Prostate gland (tissue), 2 donors: ENCODE data around the gene PLEKHM3.

- PRO-cap = unidirectional peak, plus-strand start at chr2:207227273; unidirectional peak, minus-strand start at chr2:207227492
- RAMPAGE, long total RNA, 2 experiments = no peak in any of the 2 experiments
These were observed 61.5 kb upstream of the KLF7 start for GRCh38 chr2:207226874-207228064.

- PRO-cap = no peak
- RAMPAGE, long total RNA, 2 experiments = no peak in any of the 2 experiments
These were observed 118.8 kb upstream of the KLF7 start for GRCh38 chr2:207284609-207284914.

DNA sequence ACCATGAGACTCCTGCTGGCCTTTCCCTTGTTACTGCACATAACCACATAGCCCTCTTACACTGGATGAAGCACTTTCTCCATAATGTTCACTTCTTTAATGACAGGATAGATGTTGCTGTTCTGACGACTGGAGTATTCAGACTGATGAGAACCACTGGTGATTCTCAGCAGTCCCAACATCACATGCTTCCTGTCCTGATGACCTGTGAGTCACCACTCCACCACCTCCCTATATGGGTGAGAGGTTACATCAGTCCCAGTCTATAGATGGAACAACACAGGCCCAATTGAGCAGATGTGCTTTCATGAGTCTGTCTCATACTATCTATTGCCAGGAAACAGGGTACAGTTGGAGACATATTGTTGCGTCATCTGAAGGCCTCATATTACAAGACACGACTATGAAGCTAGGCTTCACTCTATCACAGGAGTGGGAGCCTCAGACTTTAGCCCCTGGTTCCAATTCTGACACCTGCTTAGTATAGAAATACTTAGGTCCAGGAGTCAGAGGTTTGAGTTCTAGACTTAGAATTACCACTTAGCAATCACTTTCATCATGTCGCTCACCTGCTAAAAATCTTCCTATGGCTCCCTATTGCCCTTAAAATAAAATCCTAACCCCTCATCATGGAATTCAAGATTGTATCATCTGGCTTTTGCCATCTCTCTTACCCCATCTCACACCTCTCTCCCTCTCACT is 145.8 kb upstream of the KLF7 start:
- PRO-cap = unidirectional peak, minus-strand start at position 140 of the sequence
- RAMPAGE, long total RNA, 2 experiments = no peak in any of the 2 experiments

DNA sequence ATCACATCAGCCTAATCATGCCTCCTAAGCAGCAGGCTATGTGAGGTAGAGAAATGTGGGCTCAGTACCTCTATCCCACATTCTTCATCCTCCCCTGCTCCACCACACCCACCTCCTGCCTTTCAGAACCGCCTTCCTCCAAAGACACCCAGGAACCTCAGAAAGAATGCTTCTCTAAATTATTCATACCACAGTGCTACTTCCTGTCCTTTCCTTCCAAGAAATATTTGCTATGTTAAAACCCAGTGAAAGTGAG is 24.1 kb upstream of the CREB1 start:
- PRO-cap = no peak
- RAMPAGE, long total RNA, 2 experiments = no peak in any of the 2 experiments

- PRO-cap = no peak
- RAMPAGE, long total RNA, 2 experiments = no peak in any of the 2 experiments
These were observed 26.3 kb downstream of the FZD5 start for GRCh38 chr2:207743002-207744217.

DNA sequence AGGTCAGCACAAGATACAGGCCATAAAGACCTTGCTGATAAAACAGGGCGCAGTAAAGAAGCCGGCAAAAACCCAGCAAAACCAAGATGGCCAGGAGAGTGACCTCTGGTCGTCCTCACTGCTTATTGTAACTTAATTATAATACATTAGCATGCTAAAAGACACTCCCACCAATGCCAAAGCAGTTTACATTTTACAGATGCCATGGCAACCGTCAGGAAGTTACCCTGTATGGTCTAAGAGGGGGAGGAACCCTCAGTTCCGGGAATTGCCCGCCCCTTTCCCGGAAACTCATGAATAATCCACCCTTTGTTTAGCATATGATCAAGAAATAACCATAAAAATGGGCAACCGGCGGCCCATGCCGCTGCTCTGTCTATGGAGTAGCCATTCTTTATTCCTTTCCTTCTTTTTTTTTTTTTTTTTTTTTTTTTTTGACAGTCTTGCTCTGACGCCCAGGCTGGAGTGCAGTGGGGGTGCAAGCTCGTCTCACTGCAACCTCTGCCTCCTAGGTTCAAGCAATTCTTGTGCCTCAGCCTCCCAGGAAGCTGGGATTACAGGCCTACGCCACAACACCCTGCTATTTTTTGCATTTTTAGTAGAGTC is 2.8 kb upstream of the FZD5 start:
- PRO-cap = no peak
- RAMPAGE, long total RNA, 2 experiments = no peak in any of the 2 experiments

- PRO-cap = no peak
- RAMPAGE, long total RNA, 2 experiments = no peak in any of the 2 experiments
These were observed 5.8 kb upstream of the FZD5 start for GRCh38 chr2:207775552-207775954.

DNA sequence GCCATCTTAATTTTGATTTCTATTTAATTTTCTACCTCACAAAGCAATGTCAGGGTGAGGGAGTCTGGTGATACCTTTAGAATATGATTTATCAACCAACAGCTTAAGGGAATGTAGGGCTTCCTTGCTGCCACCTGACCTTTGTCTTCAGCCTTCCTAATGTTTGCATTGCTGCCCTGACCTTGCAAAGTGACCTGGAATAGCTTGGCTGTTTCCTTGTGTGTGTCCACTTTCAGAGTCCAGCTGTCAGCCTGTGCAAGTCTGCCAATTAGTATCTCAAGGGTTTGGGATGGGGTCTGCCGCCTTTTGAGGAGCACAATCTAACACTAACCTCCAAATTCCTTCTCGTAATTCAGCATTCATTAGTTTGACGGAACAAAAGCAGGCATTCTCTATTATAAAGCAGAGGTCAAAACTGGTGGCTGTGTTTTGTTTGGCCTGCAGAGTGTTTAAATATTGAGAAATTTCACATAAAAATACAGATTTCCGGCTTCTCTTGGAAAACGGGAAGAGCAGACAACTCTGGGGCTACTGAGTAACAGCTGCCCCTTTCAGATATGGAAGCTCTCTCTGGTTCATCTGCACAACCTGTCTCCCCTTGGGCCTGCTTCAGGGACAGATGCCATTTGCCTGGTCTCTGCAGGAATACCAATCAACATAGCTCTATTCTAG is 127.4 kb downstream of the PLEKHM3 start:
- PRO-cap = no peak
- RAMPAGE, long total RNA, 2 experiments = no peak in any of the 2 experiments

DNA sequence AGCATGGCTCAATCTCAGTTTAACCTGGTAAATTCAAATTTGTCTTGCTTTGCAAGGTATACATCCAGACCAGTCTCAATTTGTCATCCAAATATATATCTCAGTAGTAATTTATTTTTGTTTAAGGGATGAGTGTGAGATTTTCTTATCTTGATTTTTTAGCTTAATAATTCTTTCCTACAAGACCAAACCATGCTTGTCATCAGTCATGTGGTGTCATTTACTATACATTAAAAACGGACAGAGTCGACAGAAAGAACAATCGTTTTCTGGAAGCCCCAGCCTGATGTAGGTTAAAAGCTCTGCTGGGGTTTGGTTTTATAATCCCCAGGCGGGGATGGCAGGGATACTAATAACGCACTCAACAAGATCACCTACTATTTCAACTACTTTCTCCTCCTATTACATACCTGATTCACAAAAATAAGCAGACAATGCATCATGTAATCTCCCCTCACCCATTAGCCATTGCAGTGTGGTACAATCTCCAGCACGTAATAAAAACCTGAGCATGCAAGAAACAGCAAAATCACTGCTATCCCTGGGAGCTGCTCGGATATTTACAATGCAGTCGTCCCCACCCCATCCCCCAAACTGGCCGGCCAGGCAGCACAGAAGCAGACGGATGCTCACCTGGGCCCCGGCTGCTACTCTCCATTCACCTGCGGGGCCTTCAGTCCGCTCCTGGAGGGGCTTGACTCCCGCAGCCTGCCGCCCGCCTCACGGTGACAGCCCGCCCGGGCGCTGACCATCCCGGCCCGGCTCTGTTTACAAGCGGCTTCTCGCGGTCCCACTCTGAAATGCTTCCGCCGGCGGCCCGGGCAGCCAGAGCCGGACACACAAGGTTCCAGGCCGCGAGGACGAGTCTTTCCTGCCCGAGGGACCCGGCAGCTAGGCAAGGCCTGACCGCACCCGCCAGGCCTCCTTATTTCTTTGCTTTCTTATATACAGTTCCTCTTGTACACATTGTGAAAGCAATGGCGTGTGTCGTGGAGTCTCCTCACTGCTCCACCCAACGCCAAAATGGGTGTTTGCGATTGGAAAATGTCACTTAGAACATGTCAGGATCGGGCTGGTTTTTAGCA is at the start of gene PLEKHM3:
Gene PLEKHM3, minus strand, starts transcription at position 772 of the 1,085 bp plus-strand sequence.
- PRO-cap = bidirectional peak, plus-strand start at position 867 of the sequence, minus-strand start at position 746 of the sequence
- RAMPAGE, long total RNA, 2 experiments = start-site peak on the minus strand in 2 of 2 experiments, centred at positions 747 to 756 of the sequence, 55 to 122 reads per replicate

GRCh38 chr2:208311443-208311721 is 45.3 kb downstream of the PIKFYVE start:
- PRO-cap = no peak
- RAMPAGE, long total RNA, 2 experiments = no peak in any of the 2 experiments

DNA sequence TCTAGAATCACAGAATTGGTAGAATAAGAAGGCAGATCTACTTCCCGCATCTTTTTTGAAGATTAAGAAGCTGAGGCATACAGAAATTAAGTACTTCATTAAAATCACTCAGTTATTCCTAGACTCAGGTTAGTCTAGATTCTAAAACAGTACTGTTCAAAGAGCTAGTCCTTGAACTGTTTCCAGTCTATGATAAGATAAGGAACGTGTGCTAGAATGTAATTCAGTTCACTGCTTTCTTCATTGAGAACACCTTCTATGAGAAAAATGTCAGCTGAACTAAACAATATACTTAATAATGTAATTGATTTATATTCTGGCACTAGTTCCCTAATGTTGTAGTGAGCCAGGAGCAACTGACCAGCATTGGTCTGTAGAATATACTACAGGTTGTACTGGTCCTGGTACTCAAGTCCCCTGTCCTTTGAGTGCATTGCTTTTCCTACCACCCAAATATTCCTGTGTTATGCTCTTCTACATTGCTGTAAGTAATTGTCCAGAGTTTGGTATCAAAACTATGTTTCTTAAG is 53.5 kb upstream of the PTH2R start:
- PRO-cap = no peak
- RAMPAGE, long total RNA, 2 experiments = no peak in any of the 2 experiments

GRCh38 chr2:210170192-210170772 is 927 bp downstream of the KANSL1L start:
- PRO-cap = bidirectional peak, plus-strand start at chr2:210170515, minus-strand start at chr2:210170461; bidirectional peak, plus-strand start at chr2:210170888, minus-strand start at chr2:210170740
- RAMPAGE, long total RNA, 2 experiments = no peak in any of the 2 experiments

DNA sequence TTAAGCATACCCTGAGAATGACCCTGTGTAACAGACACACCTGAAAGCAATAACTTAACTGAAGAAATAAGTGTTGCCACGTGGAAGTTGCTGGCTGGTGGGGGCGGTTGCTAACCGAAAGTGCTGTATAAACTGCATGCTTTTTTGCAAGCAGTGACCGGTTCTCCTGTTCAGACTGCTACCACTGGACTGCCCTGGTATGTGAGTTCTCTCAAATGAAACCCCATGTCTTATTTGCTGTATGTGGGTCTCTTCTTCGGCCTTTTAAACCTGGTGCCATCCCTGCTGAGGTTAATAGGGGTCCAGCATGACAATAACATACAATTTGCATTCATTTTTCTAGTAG is 28.0 kb upstream of the ACADL start:
- PRO-cap = no peak
- RAMPAGE, long total RNA, 2 experiments = no peak in any of the 2 experiments

GRCh38 chr2:210541176-210541879 is 15.1 kb upstream of the CPS1 start:
- PRO-cap = no peak
- RAMPAGE, long total RNA, 2 experiments = no peak in any of the 2 experiments

DNA sequence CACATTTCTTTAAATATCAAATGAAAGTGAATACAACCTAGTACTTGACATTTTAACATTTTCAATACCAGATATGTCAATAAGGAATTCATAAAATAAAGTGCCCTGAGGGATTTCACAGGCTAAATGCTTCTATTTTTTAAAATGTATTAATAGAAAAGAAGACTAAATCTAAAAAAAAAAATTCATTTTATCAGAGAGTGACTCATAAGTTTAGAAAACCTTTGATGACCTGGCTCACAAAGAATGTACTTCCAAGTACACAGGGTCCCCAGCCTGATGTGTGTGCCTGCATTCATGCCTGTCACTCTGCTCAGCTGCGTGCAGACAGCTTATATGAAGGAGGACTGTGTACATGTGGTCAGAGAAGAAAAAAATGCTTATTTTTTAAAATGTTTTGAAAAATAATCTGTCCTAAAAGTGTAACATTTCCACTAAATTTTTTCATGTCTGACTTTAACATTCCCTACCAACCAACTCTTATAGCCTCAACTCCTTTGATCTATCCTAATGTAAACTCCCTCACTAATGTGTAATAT is 3.0 kb upstream of the CPS1 start:
- PRO-cap = no peak
- RAMPAGE, long total RNA, 2 experiments = no peak in any of the 2 experiments

- PRO-cap = no peak
- RAMPAGE, long total RNA, 2 experiments = no peak in any of the 2 experiments
These were observed 3.2 kb downstream of the CPS1 start for GRCh38 chr2:210559604-210559896.

GRCh38 chr2:210847005-210847512 is 290.7 kb downstream of the CPS1 start:
- PRO-cap = no peak
- RAMPAGE, long total RNA, 2 experiments = no peak in any of the 2 experiments

DNA sequence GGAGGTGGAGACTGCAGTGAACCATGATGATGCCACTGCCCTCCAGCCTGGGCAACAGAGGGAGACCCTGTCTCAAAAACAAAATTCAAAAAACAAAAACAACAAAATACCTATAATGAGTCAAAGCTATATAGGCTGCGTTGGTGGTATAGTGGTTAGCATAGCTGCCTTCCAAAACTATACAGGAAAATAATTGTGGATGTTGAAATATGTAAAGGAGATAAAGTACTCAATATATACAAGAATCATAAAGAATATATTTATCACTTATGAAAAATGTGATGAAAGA is 375.5 kb downstream of the CPS1 start:
- PRO-cap = no peak
- RAMPAGE, long total RNA, 2 experiments = no peak in any of the 2 experiments

DNA sequence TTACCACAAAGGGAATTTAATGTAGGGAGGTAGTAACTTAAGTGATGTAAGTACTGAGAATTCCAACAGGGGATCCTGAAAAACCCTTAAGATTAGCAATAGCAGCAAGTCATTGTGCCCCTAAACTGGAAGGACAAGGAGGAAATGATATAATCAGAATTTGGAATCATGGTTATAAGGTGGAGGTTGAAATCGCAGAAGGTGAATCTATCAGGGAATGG is 529.9 kb downstream of the CPS1 start:
- PRO-cap = no peak
- RAMPAGE, long total RNA, 2 experiments = no peak in any of the 2 experiments

DNA sequence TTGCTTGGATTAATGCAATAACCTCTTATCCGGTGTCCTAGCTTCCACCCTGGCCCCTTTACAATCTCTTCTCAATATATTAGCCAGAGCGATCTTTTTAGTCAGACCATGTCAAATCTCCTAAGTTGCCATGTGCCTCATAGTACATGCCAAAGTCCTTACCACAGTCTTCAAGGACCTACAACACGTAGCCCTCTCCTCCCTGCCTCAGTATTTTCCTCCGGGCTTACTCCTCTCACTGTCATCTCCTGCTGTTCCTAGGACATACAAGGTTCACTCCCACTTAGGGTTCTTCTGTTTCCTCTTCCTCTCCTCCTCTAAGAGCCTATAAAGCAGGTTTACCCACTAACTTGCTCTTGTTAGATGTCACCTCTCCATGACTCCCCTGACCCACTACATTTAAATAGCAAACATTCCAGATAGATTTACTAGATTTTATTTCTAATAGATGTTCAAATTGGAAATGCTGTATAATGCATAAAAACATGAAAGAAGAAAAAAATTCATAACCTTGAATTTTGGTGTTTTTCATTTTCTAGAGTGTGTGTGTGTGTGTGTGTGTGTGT is 779.3 kb downstream of the ERBB4 start:
- PRO-cap = no peak
- RAMPAGE, long total RNA, 2 experiments = no peak in any of the 2 experiments